Transverse colon (tissue), 4 donors: ENCODE measurements around a stretch of chr1.

GRCh38 chr1:236689884-236690552 is 3.7 kb downstream of the ACTN2 start:
- PRO-cap = no peak
- RAMPAGE, long total RNA, 4 experiments = no peak in any of the 4 experiments

- PRO-cap = no peak
- RAMPAGE, long total RNA, 4 experiments = no peak in any of the 4 experiments
Observed at GRCh38 chr1:236717804-236718069, 31.4 kb downstream of the ACTN2 start.

- PRO-cap = no peak
- RAMPAGE, long total RNA, 4 experiments = no peak in any of the 4 experiments
Observed at GRCh38 chr1:236727040-236727782, 40.9 kb downstream of the ACTN2 start.

GRCh38 chr1:236891437-236892015 is 96.4 kb downstream of the MTR start:
- PRO-cap = no peak
- RAMPAGE, long total RNA, 4 experiments = start-site peak on the plus strand in 1 of 4 experiments, at chr1:236891564-236891902 at its widest, 10 reads per replicate

DNA sequence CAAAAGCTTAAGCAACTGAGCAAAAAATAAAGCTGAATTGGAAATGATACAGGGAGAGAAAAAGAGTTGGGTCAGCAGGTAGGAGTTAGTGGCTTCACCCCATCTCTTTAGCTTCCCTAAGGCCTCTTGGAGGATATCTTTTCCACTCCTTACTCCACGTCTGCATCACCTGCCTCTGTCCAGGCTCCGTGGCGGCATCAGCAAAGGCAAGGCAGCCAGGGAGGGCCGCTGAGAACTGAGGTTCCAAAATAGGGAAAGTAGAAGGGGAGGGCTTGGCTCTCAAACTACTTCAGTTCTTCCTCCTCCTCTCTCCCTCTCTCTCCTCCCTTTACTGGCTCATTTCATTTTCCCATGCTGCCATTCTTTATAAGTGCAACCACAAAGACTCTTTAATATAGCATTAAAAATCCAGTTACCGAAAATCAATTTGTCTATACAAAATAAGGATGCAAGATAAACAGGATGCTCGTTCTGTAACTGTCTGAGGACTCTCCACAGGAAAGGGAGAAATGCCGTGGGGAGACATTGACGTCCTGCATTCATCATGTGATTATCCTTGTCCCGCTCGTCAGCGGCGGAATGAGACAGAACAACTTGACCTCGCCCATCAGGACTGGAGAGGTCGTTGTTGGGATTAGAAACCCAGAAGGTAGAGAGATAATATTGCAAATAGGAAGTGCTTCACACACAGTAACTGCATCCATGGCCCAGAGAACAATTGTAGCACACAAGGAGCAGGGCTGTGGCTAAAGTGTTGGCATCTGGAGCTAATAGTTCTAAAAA is 3.1 kb upstream of the MT1HL1 start:
- PRO-cap = no peak
- RAMPAGE, long total RNA, 4 experiments = no peak in any of the 4 experiments

DNA sequence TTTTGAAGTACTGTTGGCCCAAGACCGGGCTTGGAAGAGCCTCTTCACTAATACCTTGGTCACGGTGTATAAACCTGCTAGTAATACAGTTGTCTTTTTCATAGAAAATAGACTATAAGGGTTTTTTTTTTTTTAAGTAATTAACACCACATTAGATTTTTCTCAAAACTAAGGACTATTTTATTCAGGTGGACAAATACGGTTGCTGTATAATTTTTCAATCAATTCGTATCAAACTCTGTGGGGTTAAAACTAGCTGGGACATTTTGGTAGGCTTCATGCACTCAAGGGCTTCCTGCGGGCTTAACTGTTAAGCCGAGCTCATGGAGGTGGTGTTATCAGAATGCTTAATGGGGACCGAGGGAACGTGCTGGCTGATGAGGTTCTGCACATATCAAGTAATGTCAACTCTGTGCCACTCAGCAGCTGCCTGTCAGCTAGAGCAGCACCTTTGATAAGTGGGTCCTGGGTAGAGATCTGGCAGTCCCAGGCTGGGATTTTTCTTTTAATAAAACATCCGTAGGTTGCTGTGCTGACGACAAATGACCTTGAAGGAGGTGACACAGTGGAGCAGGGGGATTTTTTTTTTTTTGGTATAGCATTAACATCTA is 2.2 kb downstream of the RYR2 start:
- PRO-cap = no peak
- RAMPAGE, long total RNA, 4 experiments = no peak in any of the 4 experiments

DNA sequence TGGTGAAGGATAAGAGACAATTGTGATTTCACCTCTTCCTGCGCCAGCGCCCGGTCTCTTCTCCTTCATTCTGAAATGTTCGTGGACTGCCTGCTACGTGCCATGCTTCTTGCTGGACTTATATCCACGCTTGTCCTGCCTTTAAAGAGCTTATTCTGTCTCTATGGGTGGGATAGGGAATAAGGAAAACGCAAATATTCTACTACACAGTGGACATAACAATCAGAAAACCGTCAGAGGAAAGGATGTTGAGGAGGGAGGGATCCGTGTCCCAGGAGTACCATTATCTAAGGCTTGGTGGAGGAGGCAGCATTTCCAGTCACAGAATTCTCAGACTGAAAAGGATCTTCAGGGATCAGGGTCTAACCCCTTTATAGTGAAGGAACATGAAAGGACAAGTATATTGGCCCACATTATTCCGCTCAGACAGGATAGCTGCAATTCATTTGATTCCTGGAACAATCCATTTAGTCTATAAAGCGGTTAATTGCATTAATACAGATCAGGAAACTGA is 11.6 kb downstream of the RYR2 start:
- PRO-cap = no peak
- RAMPAGE, long total RNA, 4 experiments = no peak in any of the 4 experiments

- PRO-cap = unidirectional peak, plus-strand start at chr1:238590387
- RAMPAGE, long total RNA, 4 experiments = no peak in any of the 4 experiments
Observed at GRCh38 chr1:238590142-238590524, 699.4 kb upstream of the ZP4 start.

- PRO-cap = no peak
- RAMPAGE, long total RNA, 4 experiments = no peak in any of the 4 experiments
Observed at GRCh38 chr1:238702839-238703121, 683.6 kb upstream of the CHRM3 start.

DNA sequence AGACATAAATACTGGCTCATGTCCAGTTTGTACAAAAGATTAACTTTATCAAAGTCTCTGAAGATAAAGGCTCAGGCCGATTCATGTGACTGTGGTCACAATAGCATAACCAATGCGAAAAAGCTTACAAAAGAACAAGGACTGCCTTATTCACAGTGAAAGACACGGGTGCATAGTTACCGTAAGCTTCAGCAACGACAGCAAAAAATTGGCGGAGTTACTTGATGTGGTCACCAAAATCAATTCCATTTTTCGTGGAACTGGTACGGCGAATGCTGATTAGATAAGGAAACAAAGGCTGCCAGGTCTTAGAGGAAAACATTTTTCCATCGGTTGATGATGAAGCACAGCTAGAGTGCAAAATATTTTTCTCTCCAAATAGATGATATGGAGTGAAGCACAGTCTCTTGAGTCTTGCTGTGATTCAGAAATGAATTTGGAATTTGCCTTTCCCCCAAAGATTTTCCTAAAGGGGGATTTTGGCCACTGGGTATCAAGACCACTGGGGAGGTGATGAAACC is 173.4 kb upstream of the CHRM3 start:
- PRO-cap = no peak
- RAMPAGE, long total RNA, 4 experiments = no peak in any of the 4 experiments

GRCh38 chr1:239668787-239669357 is 282.5 kb downstream of the CHRM3 start:
- PRO-cap = no peak
- RAMPAGE, long total RNA, 4 experiments = no peak in any of the 4 experiments

- PRO-cap = no peak
- RAMPAGE, long total RNA, 4 experiments = no peak in any of the 4 experiments
Observed at GRCh38 chr1:239718858-239719514, 332.6 kb downstream of the CHRM3 start.

DNA sequence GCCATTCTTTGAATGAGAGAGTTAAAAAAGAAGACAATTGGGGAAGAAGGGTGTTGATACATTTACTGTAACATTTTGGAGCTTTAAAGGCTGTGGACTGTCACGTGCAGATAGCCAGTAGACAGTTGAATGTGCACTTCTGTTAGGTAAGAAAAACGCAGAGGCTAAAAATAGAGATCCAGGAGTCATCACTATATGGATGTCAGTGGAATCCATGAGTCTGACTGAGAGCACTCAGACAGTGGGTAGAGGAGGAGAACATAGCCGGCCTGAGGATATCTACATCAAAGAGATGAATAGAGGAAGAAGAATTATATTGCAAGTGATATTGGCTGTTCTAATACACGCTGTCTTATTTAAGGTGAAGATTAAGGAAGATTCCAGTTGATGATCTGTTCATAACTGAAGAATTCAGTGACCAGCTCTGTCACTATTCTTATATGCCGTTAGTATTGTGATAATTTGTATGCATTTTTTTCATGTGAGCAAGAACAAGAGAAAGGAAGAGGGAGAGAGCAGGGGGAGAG is 344.8 kb downstream of the CHRM3 start:
- PRO-cap = no peak
- RAMPAGE, long total RNA, 4 experiments = start-site peak on the plus strand in 1 of 4 experiments, centred at position 119 of the sequence, 6 reads per replicate

DNA sequence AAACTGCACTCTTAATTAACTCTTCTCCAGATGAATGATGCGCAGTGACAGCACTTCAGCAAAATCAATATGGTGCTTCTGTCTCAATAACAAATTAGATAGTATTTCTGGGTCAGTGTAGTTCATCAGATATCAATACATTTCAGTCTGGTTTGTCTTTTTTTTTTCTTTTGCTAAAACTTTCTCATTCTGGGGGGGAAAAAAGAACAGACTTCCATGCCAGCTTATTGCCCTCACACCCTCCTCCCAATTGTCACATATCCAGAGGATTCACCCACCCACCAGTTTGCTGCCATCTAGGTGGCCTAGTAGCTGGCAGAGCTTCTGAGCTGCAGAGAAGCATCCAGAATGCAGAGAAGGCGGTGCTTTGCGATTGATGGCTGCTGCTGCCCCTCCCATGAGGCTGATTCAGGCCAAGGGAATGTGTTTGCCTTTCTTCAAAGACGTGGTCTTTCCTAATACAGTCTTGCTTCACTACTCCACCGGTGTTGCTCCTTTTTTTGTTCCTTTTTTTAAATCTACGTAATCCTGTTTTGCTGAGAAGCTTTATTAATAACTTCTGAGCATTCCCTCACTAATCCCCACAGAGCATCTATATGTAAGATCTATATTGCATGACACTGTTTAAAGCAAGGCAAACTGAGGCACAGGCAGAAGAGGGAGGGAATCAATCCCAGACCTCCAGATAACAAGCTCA is 275.7 kb upstream of the FMN2 start:
- PRO-cap = no peak
- RAMPAGE, long total RNA, 4 experiments = no peak in any of the 4 experiments

- PRO-cap = unidirectional peak, plus-strand start at chr1:240603102
- RAMPAGE, long total RNA, 4 experiments = no peak in any of the 4 experiments
Observed at GRCh38 chr1:240603012-240603252, 9.0 kb downstream of the GREM2 start.

- PRO-cap = no peak
- RAMPAGE, long total RNA, 4 experiments = no peak in any of the 4 experiments
Observed at GRCh38 chr1:240619755-240620289, 7.9 kb upstream of the GREM2 start.

DNA sequence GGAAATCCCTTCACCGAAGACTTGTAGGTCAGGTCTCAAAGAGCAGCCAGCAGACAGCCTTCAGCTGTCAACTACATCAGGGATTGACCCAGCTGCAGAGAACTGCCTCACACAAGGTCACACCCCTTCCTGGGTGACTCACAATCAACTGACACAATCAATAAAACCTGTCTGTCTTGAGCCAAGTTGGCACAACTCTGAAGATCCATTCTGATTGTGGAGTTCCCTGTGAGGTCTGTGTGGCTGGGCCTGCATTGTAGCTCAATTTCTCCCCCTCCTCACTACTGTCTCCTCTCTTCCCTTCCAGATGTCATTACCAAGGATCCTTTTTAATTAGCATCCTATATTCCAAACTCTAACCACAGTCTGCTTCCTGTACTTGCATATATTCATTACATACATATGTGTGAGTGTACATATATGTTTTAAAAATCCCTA is 200.4 kb downstream of the RGS7 start:
- PRO-cap = bidirectional peak, plus-strand start at position 189 of the sequence, minus-strand start at position 73 of the sequence
- RAMPAGE, long total RNA, 4 experiments = no peak in any of the 4 experiments

- PRO-cap = no peak
- RAMPAGE, long total RNA, 4 experiments = no peak in any of the 4 experiments
Observed at GRCh38 chr1:241521689-241522090, 2.1 kb upstream of the FH start.

DNA sequence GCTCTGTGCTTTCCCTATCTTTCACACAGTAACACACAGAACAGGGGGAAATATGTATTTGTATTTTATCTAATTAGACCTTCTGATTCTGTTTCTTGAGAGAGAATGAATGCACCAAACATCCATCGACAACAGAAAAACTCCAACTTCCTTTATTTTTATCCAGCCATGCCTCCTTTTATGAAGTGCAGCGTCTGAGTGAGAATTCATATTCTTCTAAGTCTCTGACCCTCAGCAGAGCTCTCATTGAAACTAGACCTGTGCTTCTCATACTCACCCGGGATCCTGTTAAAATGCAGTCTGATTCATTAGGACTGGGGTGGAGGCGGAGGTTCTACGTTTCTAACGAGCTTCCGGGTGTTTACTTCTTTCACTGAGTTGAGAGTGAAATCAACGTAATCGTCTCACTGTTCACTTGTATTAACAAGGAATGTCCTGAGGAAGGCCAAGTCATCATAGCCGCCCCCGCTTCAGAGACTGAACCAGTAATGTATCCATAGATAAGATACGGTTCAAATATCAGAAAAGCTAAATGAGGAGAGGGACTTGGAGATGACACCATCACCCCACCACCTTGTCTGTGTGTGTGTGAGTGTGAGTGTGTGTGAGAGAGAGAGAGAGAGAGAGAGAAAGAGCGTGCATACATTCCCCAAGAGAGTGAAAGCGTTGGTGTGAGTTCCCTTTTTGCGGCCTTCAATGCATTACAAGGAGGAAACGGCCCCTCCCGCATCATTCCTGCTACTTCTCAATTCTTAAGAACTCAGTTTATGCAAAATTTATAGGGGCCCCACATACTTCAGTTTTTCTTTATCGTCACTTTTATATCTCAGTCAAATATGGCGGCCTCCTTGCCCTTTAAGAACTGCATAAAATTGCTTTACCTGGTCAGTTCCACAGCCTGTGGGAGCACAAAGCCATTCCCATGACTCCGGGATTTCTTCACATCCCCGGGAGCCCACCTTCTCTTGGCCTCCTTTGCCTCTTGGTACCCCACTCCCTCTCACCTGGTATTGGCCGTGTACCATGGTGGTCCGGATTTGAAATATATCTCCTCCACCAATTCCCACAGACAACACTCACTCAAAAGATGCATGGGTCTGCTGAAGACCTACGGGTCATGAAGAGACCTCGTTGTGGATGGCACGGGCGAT is 19.8 kb downstream of the KMO start:
- PRO-cap = no peak
- RAMPAGE, long total RNA, 4 experiments = no peak in any of the 4 experiments

DNA sequence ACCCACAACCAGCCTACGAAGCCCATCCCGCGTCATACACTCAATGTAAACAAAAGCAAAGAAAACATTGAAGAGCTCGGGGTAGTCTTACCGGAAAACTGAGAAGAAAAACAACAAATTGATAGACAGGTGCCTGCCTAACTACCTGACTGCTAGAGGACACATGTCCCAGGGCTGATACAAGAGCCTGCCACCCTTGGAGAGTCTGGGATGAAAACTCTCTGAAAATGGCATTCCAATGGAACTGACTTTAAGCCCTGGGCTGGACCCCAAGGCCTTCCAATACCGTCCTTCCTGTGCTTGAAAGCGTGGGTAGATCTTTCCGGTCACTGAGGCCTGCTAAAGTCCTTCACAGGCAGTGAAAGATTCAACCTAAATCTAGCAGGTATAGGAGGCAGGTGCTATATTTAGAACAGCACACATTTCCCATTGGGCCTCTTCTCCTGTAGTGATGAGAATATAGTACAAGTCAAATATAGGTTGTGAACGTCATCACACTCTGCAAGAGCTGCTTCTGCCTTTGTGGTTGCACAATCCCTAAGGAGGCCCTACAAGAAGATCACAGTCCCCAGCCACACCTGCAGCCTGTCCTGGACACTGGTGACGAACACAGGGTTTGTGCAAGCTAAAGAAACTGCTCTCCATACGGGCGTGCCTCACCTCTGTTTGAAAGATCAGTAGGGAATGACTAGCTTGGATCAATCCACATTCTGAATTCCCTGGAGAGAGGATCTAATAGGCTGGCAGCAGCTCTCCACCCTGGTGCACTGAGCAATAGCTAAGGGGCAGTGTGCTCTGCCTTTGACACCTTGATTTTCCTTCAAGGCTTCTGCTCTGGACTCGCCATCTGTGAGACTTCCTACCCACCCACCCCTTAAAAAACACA is 870 bp upstream of the CHML start:
- PRO-cap = bidirectional peak, plus-strand start at position 581 of the sequence, minus-strand start at position 602 of the sequence
- RAMPAGE, long total RNA, 4 experiments = no peak in any of the 4 experiments